HEK293 (cell line): ENCODE measurements around a stretch of chr13.

DNA sequence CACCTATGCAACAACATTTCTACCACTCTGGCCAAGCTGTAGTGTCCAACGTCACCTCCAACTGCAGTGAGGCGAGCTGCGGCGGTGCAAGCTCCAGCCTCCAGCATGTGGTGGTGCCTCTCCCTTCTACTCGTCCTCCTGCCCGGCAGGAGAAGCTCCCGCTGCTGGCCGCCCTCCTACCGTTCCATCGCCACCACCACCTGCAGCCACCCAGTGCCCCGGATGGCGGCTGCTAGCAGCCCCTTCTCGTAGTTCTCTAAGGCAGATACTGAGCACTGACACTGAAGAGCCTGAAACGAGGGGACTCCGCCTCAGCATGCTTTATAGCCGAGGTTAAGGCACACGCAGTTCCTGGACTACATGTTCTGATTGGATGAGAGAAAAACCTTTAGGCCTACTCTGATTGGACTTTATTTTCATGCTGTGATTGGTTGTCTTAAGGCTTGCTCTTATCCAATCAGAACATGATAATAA, 63.6 kb downstream of the TUBA3C start:
- PRO-cap: no peak
- RRBS, 2 experiments: 92 to 93% methylated on average over 2 of the region's 17 CpGs

DNA sequence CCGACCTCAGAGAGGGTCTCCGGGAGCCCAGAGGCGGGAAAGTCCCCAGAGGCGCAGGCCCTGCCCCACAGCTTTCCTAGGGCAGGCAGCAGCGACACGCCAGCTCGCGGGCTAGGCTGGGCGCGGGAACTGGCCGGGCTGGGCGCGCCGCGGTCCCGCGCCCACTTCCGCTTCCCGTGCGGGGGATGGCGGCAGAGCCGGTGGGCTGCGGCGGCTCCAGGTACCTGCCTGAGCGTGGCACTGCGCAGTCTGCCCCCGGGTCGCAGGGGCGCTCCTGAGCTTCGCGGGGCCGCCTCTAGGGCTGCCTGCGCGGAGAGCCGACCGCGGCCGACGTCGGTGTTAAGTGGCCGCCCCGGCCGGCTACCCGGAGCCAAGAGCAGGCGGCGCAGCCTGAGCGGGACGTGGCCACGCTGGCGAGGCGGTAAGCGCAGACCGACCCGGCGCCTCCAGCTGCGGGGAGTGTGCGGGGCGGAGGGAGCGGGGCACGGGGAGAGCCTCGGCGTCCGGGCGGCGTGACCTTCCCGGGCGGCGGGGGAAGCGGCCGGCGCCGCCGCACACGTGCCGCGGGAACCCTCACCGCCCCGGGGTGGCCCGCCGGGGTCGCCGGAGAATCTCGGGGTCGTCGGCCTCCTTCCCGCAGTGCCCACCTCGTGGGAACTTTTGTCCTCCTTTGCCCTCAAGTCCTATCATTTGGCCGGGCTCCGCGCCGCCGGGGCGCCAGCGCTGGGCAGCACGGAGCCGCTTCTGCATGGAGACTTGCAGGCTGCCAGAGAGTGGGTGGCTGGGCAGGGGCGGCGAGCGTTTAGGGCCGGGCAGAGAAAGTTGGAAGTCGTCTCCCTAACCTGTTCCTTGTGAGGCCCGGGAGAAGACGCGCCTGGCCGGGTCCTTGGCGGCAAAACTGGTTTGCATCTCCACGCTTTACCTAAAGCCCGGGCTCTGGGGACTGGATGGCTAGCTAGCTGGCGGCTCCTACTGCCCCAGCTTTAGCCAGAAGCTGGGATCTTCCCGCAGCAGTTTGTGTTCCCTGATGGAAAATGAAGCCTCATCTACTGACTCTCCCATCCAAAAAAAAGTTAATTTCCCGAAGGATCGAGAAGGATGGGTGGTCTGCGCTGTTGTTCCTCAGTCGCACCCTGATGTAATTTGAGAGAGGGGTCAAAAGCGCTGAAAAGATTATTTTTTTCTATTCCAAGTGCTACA, 31.3 kb upstream of the MPHOSPH8 start:
- PRO-cap: bidirectional peak, plus-strand start at position 170 of the sequence, minus-strand start at position 94 of the sequence; bidirectional peak, plus-strand start at position 502 of the sequence, minus-strand start at position 463 of the sequence; bidirectional peak, plus-strand start at position 921 of the sequence, minus-strand start at position 900 of the sequence
- RRBS, 2 experiments: 1% methylated on average over 61 of the region's 115 CpGs

DNA sequence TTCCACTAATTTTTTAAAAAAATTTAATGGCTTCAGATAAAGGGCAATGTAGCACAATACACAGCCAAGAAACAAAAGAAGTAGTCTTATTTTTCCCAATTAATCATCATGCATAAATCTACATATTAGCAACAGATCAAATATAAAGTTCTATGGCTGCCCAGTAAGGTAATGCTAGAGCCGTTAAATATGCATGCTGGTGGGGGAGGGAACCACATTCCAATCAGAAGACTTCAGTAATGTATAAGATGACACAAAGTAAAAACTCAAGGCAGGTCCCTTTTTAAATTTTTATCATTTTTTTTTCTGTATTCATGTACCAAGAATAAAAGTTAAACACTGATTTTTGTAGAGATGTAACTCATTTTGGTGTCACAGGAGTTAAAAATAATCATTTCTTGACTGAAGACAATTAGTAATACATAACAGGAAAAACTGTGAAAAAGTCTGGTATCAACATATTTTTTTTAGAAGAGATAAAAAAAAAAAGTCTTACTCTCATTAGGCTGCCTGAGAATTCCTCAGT, 62.0 kb downstream of the MPHOSPH8 start:
- PRO-cap: no peak
- RRBS, 2 experiments: no CpG with 5 or more reads among the region's 1 CpG

GRCh38 chr13:19781703-19782876, 655 bp downstream of the PSPC1 start:
- PRO-cap: bidirectional peak, plus-strand start at chr13:19782246, minus-strand start at chr13:19782131
- RRBS, 2 experiments: 2% methylated on average over 16 to 20 of the region's 99 CpGs

GRCh38 chr13:20118541-20119603, 42.0 kb downstream of the GJA3 start:
- PRO-cap: bidirectional peak, plus-strand start at chr13:20119043, minus-strand start at chr13:20118774; bidirectional peak, plus-strand start at chr13:20119400, minus-strand start at chr13:20119331
- RRBS, 2 experiments: 19 to 48% methylated on average over 1 of the region's 61 CpGs

DNA sequence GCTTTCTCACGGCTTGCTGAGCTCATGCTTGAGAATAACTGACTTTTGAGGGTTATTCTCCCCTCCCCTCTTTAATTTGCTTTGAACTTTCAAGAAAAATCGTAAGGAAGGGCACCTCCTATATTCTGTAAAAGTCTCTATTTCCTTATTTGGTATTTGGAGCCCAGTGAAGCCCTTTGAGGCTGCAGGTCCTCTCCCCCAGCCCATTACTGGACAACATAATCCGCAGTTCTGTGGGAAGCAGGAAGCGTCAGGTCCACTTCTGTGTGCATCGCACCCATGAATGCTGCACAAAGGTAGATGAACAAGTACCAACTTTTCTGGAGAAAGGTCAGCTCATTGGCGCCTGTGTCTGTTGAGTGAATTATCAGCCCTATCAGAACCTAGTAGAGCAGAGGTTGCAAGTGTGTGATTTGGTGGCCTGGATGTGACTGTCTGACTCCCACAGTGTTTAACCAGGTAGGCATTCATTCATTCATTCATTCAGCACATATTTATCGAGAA, 29.4 kb downstream of the GJA3 start:
- PRO-cap: no peak
- RRBS, 2 experiments: no CpG with 5 or more reads among the region's 7 CpGs

- PRO-cap: no peak
- RRBS, 2 experiments: 88 to 100% methylated on average over 3 of the region's 52 CpGs
Measured at GRCh38 chr13:20177002-20177604, 15.6 kb downstream of the GJB2 start.

DNA sequence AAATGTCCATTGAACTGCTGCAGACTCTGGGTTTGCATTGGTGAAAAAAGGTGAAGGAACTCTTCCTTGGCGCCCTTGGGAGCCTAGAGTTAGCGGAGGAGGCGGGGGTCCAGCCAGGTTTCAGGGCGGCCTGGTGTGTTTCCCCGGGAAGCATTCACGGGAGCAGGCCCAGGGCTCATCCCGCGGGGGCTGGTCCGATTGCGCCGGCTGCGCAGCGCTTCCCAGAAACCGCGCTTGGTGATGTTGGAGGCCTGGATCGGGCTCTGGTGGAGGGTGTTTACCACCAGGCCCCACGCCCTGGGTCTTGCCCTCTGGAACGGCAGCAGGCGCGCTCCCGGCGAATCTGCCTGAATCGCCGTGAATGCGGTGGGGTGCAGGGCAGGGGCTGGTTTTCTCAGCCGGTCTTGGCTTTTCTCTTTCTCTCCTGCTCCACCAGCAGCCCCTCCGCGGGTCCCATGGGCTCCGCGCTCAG, 69.2 kb upstream of the GJB6 start:
- PRO-cap: no peak
- RRBS, 2 experiments: 89 to 94% methylated on average over 17 of the region's 30 CpGs

GRCh38 chr13:20405392-20406215, 120.1 kb downstream of the CRYL1 start:
- PRO-cap: no peak
- RRBS, 2 experiments: 86% methylated on average over 1 of the region's 28 CpGs; no CpG with 5 or more reads in 1 of the 2 experiments

GRCh38 chr13:20420085-20420347, 105.6 kb downstream of the CRYL1 start:
- PRO-cap: no peak
- RRBS, 2 experiments: 1 to 95% methylated on average over 3 of the region's 10 CpGs

GRCh38 chr13:20480519-20481020, 45.1 kb downstream of the CRYL1 start:
- PRO-cap: no peak
- RRBS, 2 experiments: no CpG with 5 or more reads among the region's 6 CpGs

GRCh38 chr13:20511855-20512782, 13.5 kb downstream of the CRYL1 start:
- PRO-cap: no peak
- RRBS, 2 experiments: no CpG with 5 or more reads among the region's 13 CpGs

GRCh38 chr13:20525031-20525681, 501 bp downstream of the CRYL1 start:
- PRO-cap: unidirectional peak, plus-strand start at chr13:20525231; unidirectional peak, plus-strand start at chr13:20525413
- RRBS, 2 experiments: under 1 to 1% methylated on average over 3 to 7 of the region's 51 CpGs

GRCh38 chr13:20943231-20944011, 40.9 kb upstream of the XPO4 start:
- PRO-cap: no peak
- RRBS, 2 experiments: no CpG with 5 or more reads among the region's 22 CpGs

GRCh38 chr13:20945944-20946516, 43.5 kb upstream of the XPO4 start:
- PRO-cap: no peak
- RRBS, 2 experiments: no CpG with 5 or more reads among the region's 35 CpGs

DNA sequence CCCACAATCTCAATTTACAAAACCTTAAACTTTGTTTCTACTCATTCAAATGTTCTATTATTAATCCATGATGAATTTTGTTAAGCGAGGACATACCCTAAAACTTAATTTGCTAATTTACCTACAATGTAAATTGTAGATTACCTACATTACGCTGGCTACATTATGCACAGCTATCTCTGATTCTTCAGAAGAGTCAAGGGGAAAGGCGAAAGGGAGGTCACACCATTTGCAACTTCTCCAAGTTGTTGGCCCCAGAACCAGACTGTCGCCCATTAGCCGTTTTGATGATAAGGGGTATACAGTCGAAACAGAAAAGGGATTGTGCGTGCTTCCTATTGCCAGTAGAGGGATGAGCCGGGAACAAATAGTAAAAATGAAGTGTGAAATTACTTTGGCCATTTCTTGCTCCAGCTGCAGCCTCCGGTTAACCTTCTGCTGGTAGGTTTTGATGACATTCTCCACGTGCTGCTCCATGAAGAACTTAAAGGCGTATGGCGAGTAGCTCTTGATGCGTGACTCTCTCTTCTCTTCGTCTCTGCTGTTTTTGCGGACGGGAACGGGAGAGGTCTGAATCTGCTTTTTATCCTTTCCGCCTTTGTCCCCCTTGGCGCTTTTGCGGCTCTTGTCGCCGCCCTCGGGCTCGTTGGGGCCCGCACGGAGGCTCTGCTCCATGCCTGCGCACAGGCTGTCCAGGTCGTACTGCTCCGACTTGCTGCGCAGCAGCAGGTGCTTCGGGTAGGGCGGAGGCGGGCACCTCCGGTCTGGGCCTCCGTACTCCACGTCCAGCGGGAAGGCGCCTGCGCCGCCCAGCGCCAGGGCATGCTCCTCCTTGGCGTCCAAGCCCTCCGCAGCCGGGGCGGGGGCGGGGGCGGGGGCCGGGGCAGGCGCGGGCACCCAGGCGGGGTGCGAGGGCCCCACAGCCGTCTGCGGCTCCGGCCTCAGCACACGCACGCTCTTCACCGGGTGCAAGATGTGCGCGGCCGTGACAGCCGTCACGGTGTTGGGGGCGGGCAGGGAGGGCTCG, 73.6 kb downstream of the LATS2 start:
- PRO-cap: no peak
- RRBS, 2 experiments: 95 to 97% methylated on average over 13 to 16 of the region's 65 CpGs

DNA sequence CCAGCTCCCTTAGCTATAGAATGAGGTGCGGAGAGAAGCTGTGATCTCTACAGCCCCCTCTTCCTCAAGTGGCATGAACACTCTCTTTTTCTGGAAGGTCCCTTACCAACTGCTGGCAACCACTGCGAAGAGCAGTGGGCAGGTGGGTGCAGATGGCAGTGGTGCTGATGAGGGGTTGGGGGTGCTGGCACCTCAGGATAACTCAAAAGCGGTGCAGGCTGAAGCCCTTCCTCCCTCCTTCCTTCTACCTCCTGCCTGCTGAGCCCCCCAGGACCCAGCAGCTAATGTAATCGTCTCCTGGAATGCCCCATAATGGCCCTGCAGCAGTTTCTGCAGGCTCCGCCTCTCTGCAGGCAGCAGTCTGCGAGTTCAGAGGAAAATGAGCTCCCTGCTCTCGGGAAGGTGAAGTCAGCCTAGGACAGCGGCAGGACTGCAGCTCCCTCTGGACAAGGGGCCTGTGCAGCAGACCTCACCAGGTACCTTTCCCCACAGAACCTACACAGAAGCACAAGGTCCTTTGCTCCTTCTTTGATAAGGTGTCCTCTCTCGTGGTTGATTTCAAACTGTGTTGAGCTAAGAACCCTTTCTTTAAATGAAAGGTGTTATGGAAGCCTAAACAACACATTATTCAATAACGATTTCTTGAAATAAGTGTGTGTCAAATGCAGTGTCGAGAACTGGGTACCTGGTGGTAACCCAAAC, 130.9 kb downstream of the ZDHHC20 start:
- PRO-cap: no peak
- RRBS, 2 experiments: no CpG with 5 or more reads among the region's 11 CpGs

DNA sequence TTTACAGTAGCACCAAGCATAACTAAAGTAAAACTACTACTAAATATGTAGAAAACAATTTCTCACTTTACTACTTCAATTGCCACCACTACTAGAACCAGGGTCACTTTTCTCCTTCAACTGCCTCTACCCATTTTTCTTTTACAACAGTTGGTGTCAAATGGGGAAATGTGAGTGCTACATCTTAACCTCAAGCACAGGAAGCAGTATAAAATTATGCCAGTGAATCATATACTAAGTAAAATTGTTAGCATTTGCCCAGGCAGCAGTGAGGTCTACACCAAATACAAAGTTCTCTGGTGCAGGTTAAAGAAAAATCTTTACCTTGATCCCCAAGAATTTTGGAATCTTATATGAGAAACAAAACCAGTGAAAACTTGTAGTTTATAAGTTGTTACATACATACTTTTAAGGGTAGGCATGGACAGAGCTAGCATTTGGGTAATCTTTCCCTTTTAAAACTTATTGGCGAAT, 24.0 kb downstream of the MICU2 start:
- PRO-cap: no peak
- RRBS, 2 experiments: no CpG with 5 or more reads among the region's 1 CpG

DNA sequence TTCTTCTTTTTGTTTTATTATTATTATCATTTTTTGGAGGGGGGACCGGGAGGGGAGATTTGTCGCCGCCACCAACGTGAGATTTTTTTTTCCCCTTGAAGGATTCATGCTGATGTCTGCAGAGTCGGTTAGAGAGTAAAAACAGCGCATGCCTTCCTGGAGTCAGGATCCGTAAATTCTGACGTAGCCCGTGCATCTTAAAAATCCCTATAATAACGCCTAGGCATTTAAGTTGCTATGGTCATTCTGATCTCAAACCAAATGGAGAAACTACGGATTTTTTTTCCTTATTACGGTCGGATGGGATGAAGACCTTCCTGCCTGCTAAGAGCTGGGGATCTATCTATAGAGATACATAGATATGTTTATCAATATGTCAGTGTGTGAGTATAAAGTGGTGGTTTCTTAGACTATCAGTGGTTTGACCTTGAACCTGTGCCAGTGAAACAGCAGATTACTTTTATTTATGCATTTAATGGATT, 462 bp downstream of the FGF9 start:
- PRO-cap: no peak
- RRBS, 2 experiments: no CpG with 5 or more reads among the region's 13 CpGs

DNA sequence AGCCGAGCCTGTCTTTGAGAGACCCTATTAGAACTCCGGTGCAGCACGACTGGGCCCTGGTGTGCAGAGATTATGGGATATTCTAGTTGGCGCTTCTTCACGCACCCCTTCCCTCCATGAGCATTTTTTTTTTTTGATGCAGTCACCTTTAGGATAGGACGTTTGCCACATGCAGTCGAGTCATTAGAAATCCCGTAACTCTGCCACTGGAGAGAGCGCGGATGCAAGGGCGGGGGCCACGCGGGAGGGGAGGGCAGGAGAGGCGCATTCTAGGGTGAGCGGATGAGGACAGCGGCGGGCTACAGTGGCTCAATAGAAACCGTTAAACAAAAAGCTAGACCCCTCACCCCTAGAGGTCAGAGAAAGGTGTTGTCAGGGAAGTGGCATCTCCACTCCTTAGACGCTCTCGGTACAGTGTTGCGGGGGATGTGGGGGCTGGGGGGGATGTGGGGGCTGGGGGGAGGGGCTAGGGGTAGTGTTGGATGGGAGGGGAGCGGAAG, 3.8 kb downstream of the FGF9 start:
- PRO-cap: bidirectional peak, plus-strand start at position 267 of the sequence, minus-strand start at position 51 of the sequence
- RRBS, 2 experiments: 0% methylated on average over 1 of the region's 22 CpGs; no CpG with 5 or more reads in 1 of the 2 experiments